ENCODE measurements around the genes CD70 and MBD3L2B.

GRCh38 chr19:6216164-6216880 lies 63.5 kb downstream of the MLLT1 start:
- RAMPAGE, long total RNA: no peak
- RRBS: 74% methylated on average over 5 of the region's 32 CpGs

DNA sequence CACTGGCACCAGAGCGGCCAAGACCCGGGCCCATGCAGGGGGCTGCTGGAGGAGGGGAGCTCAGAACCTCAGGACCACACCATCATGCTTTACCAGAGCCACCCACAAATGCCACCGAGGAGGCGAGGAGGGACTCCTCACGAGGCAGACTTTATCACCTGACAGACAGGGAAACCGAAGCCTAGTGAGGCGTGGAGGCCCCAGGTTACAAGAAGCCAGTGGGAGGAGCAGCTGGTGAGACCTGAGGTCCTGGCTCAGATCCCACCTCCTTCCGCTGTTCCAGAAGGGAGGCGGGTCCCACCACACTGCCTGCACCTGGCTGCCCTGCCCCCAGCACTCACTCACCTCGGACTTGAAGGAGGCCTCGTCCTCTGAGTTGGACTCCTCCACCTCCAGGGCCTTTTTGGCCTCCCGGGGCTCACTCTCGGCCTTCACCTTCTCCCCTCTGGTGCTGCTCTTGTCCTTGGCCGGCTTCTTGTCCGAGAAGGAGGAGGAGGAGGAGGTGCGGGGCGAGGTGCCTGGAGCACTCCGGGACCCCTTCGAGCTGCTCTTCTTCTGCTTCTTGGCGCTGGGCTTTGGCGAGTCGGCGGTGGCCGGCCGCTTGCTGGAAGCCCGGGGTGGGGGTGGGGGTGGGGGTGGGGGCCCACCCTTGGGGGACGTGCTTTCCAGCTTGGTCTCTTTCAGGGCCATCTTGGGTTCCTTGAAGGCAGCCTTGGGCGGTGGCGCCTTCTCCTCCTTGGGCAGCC lies 57.8 kb downstream of the MLLT1 start:
- RAMPAGE, long total RNA: no peak
- RRBS: 77% methylated on average over 9 of the region's 29 CpGs

DNA sequence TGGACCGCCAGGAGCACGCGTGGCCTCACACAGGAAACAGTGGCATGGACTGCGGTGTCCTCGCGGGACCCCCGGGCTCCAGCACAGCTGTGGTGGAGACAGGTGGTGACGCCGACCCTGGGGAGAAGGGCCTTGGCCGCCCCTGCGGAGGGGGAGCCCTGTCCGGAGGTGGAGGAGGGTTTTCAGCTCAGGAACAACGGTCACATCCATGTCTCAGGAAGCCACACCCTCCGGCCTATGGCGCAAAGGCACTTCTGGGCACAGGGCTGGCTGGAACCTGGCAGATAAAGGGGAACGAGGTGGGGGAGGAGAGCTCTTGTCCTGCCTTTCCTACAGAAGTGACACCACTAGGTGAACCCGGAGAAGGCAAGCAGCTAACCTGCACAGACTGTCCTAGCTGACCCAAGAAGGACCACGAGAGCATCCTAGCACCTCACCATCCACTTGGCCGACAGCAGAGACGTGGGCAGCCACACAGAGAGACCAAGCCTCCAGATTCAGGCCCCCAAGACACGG lies 45.6 kb downstream of the MLLT1 start:
- RAMPAGE, long total RNA: no peak
- RRBS: 35% methylated on average over 6 of the region's 21 CpGs

- RAMPAGE, long total RNA: no peak
- RRBS: no CpG with 5 or more reads among the region's 23 CpGs
These were observed 41.2 kb downstream of the MLLT1 start for GRCh38 chr19:6238415-6239159.

- RAMPAGE, long total RNA: no peak
- RRBS: no CpG with 5 or more reads among the region's 29 CpGs
These were observed 38.1 kb downstream of the MLLT1 start for GRCh38 chr19:6241571-6242209.

- RAMPAGE, long total RNA: no peak
- RRBS: no CpG with 5 or more reads among the region's 5 CpGs
These were observed 1.2 kb downstream of the ALKBH7 start for GRCh38 chr19:6373775-6374121.

GRCh38 chr19:6384351-6384579 lies 8.5 kb upstream of the PSPN start:
- RAMPAGE, long total RNA: no peak
- RRBS: no CpG with 5 or more reads among the region's 3 CpGs

DNA sequence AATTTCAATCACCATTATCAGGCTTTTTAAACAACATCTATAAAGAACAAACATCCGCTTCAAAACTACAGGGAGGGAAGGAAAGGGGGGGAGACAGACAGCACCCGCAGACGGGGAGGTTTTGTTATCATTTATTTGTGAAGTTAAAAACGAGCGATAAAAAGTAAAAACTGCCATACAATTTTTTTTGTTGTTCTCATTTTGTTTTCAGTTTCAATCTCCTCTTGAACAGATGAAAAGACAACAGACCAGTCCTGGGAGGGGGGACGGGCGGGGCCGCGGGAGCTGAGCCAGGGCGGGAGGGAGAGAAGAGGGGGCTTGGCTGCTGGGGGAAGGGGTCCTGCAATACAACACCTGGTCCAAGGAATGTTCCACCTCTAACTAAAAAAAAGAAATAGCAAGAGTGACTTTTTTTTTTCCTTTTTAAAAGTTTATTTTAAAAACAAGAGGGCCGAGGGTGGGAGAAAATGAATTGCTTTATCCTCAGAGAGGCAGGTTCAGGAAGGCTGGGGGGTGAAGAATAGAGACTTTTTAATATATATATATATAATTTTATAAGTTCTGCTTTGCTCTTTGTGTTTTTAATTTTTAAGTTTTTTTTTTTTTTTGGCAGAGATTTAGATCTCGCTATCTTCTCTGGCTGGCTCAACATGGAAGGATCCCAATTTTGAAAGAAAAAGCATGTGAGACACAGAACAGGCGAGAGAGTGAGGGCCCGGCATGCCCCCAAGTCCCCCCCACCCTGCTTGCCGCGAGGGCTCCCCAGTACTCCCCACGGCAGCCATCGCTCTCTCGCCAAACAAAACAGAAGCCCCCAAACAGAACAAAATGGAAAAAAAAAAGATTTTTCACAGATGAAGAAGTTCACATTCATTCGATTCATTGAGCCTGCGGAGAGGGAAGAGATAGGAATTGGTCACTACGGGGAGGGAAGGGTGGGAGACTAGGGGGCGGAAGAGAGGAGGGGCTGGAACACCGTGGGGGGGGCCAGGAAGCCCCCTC lies 11.1 kb downstream of the KHSRP start:
- RAMPAGE, long total RNA: no peak
- RRBS: no CpG with 5 or more reads among the region's 24 CpGs

- RAMPAGE, long total RNA: no peak
- RRBS: no CpG with 5 or more reads among the region's 7 CpGs
These were observed 2.3 kb downstream of the KHSRP start for GRCh38 chr19:6422159-6422879.

GRCh38 chr19:6423363-6424168 lies 1.0 kb downstream of the KHSRP start:
- RAMPAGE, long total RNA: no peak
- RRBS: 0% methylated on average over 2 of the region's 20 CpGs

GRCh38 chr19:6462122-6462705 lies 1.9 kb upstream of the CRB3 start:
- RAMPAGE, long total RNA: no peak
- RRBS: no CpG with 5 or more reads among the region's 7 CpGs

DNA sequence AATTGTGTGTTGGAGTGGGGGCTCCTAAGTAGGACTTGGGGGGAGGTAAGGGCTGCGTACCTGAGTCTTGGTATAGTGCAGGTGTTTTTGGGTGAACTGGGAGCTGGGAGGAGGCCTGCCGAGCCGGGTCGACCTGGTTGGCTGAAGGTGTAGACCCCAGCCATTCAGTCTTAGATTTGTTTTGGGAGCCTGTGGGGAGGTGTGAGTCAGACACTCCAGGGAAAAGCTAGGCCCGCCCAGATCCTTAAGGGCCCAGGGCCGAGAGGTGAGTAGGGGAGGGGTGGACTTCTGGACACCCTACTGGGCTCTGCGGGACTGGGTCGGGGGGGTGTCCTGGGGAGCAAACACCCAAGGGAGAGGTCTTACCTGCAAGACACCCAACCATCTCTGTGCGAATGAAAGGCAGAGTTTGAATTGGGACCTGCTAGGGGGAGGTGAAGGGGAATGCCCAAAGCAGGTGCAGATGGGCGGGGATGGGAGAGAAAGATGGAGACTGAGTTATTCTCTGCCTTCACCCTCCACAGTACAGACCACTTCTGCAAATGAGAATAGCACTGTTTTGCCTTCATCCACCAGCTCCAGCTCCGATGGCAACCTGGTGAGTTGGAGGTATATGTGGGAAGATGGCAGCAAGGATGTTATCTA lies 1.1 kb downstream of the CRB3 start:
- RAMPAGE, long total RNA: no peak
- RRBS: no CpG with 5 or more reads among the region's 11 CpGs

DNA sequence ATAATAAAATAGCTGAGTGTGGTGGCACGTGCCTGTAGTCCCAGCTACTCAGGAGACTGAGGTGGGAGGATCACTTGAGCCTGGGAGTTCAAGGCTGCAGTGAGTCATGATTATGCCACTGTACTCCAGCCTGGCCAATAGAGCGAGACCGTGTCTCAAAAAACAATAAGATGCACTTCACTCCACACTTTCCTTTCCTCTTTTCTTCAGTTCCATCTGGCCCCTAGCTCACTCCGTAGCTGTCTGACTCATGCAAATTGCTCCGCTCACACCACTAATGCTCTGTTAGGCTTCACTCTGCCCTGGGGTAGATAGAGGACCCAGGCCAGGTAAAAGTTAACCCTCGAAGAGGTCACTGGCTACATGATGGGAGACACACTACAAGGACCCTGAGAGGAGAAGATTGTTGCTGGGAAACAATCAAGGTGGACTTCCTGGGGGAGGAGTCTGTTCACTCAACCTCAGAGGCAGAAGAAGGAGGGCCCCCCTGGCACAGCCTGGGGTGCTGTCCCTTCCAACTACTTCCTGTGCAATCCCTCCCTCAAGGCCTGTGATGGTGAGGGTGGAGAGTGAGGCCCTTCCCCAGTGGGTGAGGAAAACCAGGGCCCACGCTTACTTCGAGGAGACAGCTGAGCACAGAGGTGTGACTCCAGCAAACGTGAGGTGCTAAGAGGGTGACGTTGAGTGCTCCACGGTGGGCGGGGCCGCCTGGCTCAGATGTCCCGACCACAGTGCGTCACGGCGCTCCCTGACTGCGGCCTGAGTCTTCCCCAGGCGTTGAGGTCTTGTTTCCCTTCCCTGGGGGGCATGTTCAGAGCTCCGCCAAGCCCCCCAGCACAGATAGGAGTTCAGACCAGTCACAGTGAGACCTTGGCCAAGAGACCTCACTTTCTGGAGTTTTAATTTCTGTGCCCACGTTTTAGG lies 8.8 kb upstream of the TNFSF9 start:
- RAMPAGE, long total RNA: no peak
- RRBS: no CpG with 5 or more reads among the region's 21 CpGs

GRCh38 chr19:6590591-6591421 lies at the start of gene CD70:
Gene CD70 (minus strand): TSS chr19:6591150.
- RAMPAGE, long total RNA: start-site peak on the minus strand at chr19:6591127-6591174, 39 and 16 reads in 2 replicates
- RRBS: 2% methylated on average over 17 of the region's 44 CpGs

- RAMPAGE, long total RNA: no peak
- RRBS: no CpG with 5 or more reads among the region's 10 CpGs
These were observed 20.5 kb upstream of the TNFSF14 start for GRCh38 chr19:6690379-6690891.

DNA sequence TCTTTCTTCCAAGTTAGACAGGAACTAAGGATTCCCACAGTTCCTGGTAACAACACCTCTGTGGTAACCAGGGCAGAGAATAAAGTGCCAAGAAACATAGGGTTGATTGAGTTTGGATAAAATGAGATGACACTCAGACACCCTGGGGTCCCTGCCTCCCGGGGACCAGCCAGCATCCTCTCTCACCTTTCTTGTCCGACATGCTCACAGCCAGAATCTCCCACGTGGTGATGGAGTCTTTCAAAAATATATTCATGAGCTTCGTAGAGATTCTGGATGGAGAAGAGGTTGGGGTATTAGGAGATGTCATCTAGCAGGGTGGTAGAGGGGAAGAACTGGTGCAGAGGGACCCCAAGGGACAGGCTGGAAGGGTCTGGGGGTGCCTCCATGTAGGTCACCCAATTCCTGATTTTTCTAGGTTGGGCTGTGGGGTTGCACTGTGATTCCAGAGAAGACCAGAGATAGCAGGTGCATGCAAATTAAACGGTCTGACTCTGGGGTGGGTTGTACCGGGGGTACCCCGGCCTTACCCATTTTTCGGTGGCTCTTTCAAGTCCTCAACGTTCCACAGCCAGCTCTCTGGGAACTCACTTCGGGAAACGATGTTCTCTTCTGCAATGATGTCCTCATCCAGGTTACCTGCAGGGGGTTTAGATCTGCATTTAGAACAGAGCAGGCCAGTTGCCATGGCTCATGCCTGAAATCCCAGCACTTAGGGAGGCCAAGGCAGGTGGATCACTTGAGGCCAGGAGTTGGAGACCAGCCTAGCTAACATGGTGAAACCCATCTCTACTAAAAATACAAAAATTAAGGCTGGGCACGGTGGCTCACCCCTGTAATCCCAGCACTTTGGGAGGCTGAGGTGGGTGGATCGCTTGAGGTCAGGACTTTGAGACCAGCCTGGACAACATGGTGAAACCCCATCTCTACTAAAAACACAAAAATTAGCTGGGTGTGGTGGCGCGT lies 18.2 kb downstream of the C3 start:
- RAMPAGE, long total RNA: no peak
- RRBS: no CpG with 5 or more reads among the region's 15 CpGs

GRCh38 chr19:6718847-6720003 lies 1.2 kb downstream of the C3 start:
- RAMPAGE, long total RNA: no peak
- RRBS: no CpG with 5 or more reads among the region's 27 CpGs

GRCh38 chr19:6760509-6761313 lies 6.5 kb downstream of the SH2D3A start:
- RAMPAGE, long total RNA: no peak
- RRBS: 96% methylated on average over 3 of the region's 22 CpGs

GRCh38 chr19:6996542-6996846 lies 24.7 kb downstream of the MBD3L2B start:
- RAMPAGE, long total RNA: no peak
- RRBS: no CpG with 5 or more reads among the region's 2 CpGs

GRCh38 chr19:7021268-7021832 lies at the start of gene MBD3L2B:
Gene MBD3L2B (minus strand): TSS chr19:7021431.
- RAMPAGE, long total RNA: no peak
- RRBS: no CpG with 5 or more reads among the region's 13 CpGs